Sternocleidomastoid (tissue), 1 donor: ENCODE results near the gene HRK.

DNA sequence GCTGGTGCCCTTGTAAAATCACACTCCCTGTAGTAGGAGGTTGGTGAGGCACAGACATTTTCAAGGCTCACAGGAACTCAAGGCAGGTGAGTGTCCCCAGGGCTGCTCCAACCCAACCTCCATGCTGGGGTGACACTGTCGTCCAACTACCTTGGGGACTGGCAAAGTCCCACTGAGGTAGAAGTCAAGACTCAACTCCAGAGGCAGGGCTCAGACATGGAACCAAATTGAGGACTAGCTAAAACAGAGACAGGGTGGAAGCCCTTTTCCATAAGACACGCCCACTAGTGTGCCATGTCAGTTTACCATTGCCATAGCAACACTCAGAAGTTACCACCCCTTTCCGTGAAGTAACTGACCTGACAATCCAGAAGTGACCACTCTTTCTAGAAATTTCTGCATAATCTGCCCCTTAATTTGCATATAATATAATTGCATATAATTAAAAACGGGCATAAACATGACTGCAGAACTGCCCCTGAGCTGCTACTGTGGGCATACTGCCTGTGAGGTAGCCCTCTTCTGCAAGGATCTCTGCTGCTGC, 409.7 kb downstream of the MED13L start:
- PRO-cap, result no peak

DNA sequence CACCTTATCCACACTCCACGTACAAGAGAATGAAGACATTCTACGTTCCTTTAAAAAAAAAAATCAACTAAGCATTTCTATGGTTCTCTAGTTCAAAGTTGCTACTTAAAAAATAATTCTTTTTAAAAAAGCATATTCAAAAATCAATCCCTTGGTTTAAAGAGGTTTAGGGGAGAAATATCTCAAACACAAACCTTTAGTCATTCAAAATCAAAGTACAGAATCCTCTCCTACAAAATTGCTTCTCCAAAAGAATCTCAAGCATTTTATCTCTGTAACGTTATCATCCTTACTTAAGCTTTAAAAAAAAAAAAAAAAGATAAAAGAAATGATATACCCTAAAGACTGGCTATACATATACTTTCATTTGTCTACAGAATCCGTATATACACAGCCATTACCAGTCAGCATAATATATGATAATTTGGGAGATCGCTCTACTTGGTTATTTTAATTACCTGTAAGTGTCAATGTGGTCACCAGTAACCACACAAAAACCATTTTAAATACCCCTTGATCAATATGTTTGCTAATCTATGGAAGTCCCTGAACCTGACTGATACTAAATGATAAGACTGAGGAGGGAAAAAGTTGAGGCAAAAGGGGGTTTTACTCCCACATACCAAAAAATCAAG, 2.7 kb downstream of the MED13L start:
- PRO-cap, result no peak

DNA sequence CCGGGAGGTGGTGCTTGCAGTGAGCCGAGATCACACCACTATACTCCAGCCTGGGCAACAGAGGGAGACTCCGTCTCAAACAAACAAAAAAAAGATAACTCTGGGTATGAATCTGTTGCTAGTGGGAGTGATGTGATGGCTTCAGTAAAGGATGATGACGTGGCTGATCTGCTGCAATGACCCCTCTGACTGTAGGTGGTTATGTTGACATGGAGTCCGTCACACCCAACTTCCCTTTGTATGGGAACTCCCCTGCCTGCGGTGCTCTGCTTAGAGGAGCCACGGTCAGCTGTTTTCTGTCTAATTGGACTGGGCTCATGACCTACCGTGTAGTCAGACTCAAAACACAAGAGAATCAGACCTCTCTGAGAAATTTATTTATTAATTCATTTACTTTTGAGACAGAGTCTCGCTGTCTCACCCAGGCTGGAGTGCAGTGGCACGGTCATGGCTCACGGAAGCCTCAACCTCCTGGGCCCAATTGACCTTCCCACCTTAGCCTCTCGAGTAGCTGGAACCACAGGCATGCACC, 59.2 kb upstream of the MED13L start:
- PRO-cap, result no peak

GRCh38 chr12:116434684-116435206, 124.4 kb upstream of the MAP1LC3B2 start:
- PRO-cap, result no peak

DNA sequence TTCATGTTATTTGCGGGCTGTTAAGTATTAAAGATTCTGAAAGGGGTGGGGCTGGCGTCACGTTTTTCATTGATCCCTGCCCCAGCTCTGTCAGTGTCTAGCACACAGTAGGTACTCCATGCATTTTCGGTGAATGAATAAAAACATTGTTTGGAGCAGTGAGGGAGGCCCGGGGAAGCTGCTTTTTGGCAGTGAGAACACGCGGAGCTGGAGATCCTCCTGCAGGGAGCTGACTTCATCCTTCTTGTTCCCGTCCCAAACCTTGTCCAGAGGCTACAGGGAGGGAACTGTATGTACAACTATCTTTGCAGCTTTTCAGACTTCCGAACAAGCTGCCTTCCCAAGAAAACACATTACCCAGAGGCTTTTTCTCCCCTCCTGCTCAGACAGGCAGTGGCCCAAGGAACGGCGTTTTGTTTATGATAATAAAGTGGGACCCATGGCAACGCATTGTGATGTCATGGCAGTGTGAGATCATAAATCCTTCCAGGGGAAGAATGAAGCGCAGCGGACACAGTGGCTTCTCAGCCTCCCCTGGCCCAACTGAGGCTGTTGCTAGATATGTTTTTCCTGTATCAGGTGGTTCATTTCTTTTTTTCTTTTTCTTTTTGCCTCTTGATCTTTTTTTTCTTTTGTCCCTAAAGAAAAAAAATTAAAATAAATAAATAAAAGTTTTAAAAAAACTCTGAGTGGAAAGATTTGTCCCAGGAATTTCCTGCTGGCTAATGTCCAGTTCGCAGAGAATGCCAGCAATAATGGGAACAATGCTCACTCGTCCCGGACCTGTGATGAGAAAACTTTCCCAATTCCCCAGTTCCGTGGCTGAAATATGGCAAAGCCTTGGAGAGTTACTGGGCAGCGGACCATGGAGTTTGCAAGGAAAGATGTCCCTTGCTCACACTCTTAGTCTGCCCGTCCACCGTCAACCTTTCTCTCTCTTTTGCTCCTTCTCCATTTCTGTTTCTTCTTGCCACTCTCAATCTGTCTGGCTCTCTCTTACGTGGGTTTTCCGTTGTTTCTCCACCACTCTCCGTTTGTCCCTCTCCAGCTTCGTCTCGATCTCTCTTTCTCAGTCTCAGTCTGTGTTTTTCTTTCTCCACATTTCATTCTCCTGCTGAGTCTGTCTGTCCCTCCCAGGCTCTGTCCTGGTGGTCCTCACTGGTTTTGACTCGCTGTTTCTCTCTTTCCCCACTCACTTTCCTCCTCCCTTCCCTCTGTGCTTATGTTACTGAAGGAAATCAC, 103.4 kb upstream of the MAP1LC3B2 start:
- PRO-cap, result bidirectional peak, plus-strand start at position 484 of the sequence, minus-strand start at position 289 of the sequence; unidirectional peak, plus-strand start at position 843 of the sequence

DNA sequence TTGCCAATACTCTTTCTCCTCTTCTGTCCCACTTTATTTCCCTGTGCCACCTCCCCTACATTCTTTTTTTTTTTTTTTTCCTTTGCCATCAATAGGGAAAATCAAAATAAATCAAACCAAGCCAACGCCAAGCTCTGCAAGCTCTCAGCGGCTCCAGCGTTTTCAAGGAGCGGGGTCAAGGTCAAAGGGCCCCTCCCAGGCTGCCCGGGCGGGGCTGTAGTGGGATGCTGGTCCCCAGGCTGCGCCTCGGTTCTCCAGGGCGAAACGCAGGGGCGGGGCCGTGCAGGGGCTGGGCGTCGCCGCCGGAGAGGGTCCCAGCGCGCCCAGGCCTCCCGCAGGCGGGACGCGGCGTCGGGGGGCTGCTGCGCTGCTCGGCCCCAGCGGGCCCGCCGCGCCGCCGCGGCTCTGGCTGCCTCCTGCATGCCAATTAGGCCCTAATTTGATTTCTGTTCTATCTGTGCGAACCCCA, 51.0 kb upstream of the MAP1LC3B2 start:
- PRO-cap, result unidirectional peak, plus-strand start at position 317 of the sequence

DNA sequence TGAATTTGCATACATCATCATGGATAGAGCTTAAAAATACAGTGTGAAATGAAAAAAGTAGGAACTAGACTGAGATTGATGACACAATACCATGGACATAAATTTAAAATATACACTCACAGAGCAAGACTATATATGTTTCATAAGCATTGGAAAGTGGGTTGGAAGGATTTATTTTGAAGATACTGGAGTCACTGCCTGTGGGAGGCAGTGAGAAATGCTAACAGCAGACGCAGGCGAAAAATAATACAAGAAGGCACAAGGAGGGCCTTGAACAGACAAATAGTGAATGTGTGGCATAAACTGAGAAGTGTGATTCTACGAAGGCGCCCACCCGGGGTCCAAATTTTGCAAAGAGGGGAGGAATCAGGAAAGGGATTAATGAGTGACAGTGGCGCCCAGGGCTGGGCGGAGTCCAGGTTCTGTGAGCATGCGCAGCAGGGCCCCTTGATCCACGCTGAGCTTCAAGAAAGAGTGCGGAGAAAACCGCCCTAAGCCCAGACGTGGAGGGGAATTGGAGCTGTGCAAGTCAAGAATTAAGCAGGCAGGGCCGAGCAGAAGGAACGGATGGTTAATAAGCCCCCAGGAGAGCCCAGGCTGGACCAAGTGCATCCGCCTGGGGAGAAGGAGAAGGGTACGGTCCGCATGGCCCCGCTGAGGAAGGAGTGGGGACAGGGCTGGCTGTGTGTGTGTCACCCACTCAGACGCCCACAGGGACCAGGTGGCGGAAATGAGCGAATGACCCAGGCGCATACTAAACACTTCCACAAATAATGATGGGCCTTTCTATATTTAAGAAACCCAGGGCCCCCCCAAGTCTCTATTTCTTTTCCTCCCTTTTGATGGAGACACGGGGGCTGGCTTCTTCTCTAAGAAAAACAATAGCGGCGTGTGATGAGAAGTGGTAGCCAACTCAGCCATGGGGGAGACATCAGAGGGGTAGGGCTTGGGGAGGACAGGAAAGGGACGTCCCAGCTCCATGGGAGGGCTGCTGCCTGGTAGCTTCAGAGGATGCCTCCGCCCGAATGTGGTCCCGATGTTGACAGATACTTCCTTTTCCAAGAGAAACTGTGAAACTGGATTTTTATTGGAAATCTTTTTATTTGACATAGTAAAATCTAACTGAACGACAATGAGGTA, 6.6 kb upstream of the MAP1LC3B2 start:
- PRO-cap, result no peak

GRCh38 chr12:116582694-116582972, 23.5 kb downstream of the MAP1LC3B2 start:
- PRO-cap, result no peak

- PRO-cap, result no peak
Measured at GRCh38 chr12:116591911-116593176, 33.2 kb downstream of the MAP1LC3B2 start.

DNA sequence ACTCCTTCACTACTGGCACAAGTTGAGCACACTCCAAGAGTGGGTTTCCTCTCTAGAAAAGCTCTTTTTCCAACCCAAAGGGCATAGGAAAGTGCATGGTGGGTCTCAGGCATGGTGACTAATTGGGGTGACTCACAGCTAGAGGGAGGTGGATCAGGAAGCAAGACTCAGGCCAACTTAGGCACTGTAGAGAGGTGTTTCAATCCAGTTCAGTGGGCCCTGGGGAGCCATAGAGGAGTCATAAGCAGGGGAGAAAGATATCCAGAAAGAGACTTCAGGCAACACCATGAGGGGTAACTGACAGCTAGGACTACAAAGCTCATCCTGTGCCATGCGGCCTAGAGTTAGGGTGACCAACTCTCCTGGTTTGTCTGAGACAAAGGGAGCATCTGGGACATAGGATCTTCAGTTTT, 42.4 kb downstream of the MAP1LC3B2 start:
- PRO-cap, result no peak

- PRO-cap, result no peak
Measured at GRCh38 chr12:116604080-116604476, 44.9 kb downstream of the MAP1LC3B2 start.

DNA sequence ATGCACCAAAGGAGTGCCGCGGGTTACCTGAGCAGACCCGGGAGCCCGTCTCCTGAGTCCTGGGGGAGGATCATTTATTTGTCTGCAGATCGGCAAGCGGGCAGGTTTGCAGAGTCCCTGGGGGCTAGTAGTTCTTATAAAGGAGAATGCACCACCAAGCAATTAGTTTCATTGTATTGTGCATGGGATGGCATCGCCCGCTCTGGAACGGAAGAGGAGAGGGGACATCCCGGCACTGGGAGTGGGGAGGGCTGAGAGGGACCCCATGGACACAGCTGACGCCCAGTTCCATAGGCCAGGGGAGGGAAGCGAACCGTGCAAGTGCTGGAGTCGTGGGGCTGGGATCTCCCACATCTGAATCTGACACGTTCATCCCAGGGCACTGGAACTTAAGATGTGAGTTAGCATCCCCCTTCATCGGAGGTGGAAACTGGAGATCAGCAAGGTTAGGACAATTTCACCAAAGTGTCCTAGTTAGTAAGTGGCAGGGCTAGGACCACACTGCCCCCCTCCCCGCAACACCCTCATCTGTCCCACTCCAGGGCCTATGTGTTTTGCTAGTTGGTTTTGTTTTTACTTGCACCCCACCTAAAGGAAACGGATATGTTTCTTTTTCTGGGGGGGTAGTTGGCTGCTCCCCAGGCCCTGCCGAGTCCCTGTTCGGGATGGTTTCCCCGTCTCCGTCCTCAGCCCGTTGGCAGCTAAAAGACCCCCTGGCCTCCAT, 43.9 kb downstream of the SPRING1 start:
- PRO-cap, result no peak

- PRO-cap, result bidirectional peak, plus-strand start at chr12:116819487, minus-strand start at chr12:116819393; bidirectional peak, plus-strand start at chr12:116819699, minus-strand start at chr12:116819597
Measured at GRCh38 chr12:116818835-116819830, 62.1 kb downstream of the HRK start.

DNA sequence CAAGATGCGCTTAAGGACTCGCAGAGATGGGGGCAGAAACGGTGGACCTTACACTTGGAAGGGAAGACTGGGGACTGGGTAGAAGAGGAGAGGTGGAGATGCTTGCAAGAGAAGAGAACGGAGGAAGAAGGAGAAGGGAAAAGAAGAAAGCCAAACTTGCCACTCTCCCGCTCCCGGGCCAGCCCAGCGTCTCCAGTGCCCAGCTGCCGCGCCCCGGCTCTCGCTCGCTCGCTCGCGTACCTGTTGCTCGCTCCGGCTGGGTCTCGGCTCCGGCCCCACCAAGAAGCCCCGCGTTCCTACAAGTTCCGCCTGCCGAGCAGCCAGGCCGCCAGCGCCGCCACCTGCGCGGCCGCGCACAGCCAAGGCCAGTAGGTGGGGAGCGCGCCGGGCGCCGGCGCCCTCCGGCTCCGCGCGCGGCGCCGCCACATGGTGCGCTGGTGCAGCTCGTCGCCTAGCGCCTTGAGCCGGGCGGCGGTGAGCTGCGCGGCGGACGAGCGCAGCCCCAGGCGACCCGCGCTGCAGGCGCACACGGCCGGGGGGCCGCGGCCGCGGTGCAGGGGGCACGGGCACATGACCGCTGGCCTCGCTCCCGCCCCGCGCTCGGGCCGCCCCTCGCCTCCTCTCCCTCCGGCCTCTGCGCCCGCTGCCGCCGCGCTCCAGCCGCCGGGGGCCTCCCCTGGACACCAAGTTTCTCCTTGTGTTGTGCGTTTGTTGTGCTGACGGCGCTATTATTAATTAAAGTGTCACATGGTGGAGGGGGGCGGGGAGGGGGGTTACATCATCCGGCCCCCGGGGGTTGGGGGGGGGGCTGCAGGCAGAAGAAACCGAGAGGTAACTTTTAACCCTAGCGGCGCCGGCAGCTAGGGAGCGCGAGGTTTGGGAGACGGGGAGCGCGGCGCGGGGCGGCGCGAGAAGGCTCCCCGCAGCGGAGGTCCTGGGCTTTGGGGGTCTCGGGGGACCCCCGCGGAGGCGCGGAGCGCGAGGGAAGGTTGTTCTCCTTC, at the start of gene HRK:
Gene HRK, minus strand, starts transcription at position 706 of the 1,001 bp plus-strand sequence.
- PRO-cap, result no peak

DNA sequence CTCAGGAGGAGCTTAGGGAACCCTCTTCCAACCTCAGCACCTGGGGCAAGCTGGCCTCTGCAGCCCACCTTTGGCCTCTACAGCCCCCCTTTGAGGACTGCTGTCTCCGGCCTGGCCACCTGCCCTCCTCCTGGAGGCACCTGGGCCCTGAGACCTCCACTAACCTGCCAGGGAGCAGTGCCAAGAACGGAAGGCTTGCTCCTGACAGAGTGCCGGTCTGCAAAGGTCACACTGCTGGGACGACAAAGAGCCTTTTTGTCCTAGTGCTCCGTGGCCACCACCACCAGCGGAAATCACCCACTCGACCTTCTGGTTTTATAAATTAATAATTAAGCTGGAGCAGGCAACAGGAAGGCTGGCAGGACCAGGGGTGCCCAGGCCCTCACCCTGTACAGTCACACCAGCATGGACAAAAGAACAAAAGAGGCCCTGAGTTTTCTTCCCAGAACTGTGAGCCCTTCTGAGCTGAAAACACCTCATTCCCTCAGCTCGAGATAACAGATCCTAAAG, 8.3 kb downstream of the TESC start:
- PRO-cap, result no peak

- PRO-cap, result no peak
Measured at GRCh38 chr12:117140561-117141668, 41.7 kb upstream of the TESC start.

GRCh38 chr12:117525092-117525553, 163.7 kb upstream of the NOS1 start:
- PRO-cap, result no peak

DNA sequence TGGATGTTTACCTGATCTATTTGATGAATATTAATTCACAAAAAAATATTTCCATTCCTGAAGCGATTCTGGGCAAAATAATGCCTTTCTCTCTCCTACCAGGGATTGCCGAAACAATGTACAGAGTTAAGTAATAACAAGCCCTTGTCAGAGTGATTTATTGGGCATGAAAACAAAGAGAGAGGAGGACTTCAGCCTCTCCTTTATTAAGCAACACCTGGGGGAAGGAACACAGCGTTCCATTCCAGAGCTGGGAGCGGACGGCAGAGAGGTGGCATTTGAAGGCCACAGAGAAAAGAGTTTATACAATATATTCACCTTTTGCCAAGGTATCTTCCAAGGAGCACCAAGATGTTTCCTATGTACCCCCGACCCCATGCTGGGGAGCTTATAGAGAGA, 165.8 kb downstream of the KSR2 start:
- PRO-cap, result no peak

DNA sequence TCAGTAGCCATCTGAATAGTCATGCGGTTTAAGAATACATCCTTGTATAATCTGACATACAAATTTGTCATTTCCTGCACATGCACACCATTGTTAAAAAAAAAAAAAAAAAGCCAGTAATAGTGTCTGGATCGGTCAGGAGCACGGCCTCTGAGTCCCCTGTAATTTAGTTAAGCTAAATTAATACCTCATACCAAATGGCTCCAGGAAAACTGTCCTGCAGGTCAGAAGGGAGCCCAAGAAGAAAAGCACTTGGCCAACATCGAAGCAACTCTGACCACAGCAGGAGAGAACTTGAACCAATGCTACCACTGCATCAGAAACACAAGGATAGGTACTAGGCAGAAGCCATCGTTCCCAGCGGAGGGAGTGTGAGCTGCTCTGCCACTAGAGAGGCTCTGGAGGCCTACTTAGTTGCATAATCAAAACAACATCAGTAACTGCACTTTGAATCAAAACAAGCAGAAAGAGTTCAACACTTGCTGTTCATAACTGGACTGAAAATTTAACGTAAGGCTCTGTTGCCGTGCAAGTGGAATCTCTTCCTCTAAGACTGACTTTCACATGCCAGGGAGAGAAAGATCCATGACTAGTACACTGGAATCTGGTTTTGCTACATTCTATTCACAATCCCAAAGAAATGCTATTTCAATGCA, 17.1 kb downstream of the RFC5 start:
- PRO-cap, result no peak

DNA sequence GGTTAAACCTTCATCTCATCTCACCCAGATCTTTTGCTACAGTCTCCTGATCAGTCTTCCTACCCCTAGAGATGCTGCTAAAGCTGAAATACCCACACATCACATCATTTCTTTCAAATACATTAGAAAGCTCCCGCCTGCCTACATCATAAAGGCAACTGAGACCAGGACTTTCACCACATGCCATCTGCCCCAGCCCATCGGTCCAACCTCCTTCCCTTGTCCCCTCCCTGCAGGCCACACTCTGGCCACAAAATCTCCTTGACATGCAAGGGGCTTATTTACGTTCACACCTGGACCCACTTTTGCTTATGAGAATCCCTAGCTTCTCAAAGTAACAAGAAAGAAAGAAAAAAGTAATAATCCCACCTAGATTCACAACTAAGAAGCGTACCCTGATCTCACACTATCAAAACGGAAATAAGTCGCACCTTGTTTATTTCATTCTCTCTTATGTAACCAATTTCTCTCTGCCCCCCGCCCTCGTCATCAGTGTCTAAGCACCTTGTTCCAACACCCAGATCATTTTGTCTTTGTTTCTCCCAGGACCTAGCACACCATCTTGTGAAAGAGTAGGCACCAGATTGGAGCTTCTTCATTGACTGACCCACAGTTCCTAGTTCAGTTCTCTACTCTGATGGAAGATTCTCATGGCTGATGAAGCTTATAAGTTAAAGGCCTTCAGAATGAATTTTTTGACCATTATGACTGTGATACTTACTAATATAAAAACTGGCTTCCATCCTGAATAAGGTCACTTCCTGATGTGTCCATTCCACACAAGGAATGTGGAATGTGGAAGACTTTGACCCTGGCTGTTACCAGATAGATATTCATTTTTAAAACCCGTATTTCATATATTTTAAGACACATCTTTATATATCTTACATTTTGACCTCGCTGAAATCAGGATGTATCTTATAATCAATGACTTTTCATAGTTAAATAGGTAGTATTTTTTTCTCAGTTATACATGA, 7.7 kb downstream of the WSB2 start:
- PRO-cap, result no peak